Mesenchymal stem cell of Wharton's jelly (primary cell): ENCODE measurements around a stretch of chr6.

DNA sequence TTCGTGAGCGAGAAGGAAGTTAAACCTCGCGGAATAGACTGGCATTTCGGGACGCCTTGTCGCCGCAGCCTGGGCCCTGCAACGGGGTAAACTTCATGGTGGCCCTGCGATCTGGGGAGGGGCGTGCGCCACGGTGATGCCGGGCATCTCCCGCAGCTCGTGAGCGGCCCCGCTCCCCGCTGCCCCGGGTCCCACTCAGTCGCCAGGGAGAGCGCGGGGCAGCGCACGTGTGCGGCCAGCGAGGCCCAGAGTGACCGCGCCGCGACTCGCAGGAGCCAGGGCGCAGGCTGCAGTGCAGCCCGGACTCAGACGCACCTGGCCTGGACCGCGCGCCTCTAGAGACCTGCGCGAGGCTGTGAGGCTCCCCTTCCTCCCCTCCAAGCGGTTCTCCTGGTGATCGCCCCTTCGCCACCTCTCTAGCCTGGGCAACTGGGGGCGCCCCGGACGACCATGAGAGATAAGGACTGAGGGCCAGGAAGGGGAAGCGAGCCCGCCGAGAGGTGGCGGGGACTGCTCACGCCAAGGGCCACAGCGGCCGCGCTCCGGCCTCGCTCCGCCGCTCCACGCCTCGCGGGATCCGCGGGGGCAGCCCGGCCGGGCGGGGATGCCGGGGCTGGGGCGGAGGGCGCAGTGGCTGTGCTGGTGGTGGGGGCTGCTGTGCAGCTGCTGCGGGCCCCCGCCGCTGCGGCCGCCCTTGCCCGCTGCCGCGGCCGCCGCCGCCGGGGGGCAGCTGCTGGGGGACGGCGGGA lies 627 bp downstream of the BMP6 start:
- CAGE, long polyA plus RNA = no peak

- CAGE, long polyA plus RNA = no peak
Measured at GRCh38 chr6:7881220-7882211, 29.1 kb downstream of the TXNDC5 start.

GRCh38 chr6:7888630-7889190 lies 21.9 kb downstream of the TXNDC5 start:
- CAGE, long polyA plus RNA = no peak

- CAGE, long polyA plus RNA = no peak
Measured at GRCh38 chr6:7986005-7986834, 75.6 kb upstream of the TXNDC5 start.

GRCh38 chr6:8644774-8644973 lies 209.3 kb upstream of the SLC35B3 start:
- CAGE, long polyA plus RNA = no peak

GRCh38 chr6:8645104-8645693 lies 209.9 kb upstream of the SLC35B3 start:
- CAGE, long polyA plus RNA = no peak

- CAGE, long polyA plus RNA = no peak
Measured at GRCh38 chr6:8667086-8667513, 231.8 kb upstream of the SLC35B3 start.

GRCh38 chr6:10398486-10398963 lies 16.3 kb downstream of the TFAP2A start:
- CAGE, long polyA plus RNA = no peak

DNA sequence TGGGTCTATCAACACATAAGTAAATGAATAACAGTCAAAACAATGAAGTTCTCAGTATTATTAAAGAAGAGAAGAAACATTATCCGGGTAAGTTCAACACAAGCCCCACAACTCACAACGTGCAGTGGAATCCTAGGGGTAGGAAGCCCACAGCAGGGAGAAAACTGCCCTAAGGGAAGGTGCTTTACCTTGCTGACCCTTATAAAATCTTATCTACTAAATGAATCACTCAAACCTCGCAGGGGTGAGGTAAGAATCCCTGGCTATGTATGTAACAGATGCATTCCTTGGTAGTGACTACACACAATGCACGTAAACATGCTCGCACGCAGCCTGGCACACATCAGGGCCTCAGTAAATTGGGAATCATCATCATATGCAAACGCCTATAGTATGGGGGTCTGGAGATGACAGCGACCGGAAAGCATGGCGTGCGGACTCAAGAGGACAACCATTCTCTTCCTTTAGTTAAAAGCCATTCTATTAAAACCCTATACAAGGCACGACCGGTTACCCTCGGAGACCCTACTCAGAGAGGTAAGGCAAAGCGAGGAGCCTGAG lies 11.3 kb downstream of the TFAP2A start:
- CAGE, long polyA plus RNA = no peak

DNA sequence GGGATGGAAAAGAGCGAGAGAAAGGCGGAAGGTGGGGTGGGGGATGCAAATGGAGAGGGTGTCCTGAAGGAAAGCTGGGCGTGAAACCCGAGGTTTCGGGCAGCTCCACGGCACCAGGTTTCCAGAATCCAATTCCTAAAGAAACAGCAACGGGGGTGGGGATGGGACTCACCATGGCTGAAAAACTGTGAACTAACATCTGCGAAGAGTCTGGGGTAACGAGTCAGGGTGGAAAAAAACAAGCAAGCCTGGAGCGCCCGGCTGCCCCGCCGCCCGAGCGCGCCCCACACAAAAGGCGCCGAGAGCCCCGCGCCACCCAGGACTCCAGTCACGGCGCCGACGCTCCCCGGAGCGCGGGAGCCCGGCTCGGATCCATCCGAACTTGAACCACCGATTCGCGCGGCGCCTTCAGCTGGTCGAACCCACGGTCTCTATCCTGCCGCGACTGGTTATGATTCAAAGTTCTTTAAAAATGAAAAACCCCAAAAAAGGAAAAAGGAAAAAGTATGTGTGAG lies 3.4 kb downstream of the TFAP2A start:
- CAGE, long polyA plus RNA = no peak

DNA sequence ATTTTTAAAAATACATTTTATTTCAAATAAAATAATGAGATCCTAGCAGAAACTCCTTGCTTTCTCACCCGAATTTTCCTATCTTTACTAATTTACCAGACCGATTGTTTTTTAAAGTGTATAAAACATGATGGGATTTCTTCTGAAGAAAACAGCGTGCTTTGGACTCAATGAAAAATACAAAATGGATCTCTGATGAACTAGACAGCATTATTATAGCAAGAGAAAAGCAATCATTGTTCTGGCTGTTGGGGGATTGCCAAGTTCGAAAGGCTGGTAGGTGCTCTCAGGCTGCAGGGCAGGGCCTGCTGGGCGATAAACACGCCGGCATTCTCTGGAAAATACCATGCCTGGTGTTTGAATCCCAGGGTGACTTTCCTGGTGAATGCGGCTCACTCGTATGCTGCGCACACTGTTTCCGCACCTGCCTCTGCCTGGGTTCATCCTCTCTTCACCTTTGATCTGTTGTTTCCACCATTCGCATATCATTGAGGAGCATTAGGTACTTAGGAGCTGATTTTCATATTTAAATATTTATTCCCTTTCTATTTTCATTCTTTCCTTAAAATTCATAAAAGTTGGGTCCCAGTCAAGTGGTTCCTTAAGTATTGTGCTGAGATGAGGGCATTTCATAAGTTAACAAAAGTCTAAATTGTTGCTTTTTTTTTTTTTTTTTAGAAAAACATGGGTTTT lies 37.4 kb downstream of the GCNT2 start:
- CAGE, long polyA plus RNA = no peak

- CAGE, long polyA plus RNA = no peak
Measured at GRCh38 chr6:10587608-10588150, 66.5 kb downstream of the GCNT2 start.

DNA sequence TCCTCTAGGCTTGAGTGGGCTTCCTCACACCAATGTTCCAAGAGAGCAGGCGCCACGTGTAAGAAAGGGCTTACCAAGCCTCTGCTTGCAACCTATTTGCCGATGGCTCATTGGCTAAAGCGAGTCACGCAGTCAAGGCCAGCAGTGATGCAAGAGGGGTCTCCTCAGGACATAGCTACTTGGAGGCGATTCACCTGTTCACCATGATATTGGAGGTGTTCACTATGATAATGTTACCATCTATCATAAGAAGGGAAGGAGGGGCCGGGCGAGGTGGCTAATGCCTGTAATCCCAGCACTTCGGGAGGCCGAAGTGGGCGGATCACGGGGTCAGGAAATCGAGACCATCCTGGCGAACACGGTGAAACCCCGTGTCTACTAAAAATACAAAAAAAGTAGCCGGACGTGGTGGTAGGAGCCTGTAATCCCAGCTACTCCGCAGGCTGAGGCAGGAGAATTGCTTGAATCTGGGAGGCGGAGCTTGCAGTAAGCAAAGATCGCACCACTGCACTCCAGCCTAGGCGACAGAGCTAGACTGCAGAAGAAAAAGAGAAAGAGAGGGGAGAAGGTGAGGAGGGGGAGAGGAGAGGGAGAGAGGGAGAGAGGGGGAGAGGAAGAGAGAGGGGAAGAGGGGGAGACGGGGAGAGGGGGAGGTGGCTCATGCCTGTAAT lies 35.2 kb downstream of the C6orf52 start:
- CAGE, long polyA plus RNA = no peak

GRCh38 chr6:11067486-11067919 lies 23.4 kb upstream of the ELOVL2 start:
- CAGE, long polyA plus RNA = no peak

- CAGE, long polyA plus RNA = no peak
Measured at GRCh38 chr6:11194290-11194873, 38.1 kb downstream of the NEDD9 start.

GRCh38 chr6:11215863-11216260 lies 16.6 kb downstream of the NEDD9 start:
- CAGE, long polyA plus RNA = no peak

DNA sequence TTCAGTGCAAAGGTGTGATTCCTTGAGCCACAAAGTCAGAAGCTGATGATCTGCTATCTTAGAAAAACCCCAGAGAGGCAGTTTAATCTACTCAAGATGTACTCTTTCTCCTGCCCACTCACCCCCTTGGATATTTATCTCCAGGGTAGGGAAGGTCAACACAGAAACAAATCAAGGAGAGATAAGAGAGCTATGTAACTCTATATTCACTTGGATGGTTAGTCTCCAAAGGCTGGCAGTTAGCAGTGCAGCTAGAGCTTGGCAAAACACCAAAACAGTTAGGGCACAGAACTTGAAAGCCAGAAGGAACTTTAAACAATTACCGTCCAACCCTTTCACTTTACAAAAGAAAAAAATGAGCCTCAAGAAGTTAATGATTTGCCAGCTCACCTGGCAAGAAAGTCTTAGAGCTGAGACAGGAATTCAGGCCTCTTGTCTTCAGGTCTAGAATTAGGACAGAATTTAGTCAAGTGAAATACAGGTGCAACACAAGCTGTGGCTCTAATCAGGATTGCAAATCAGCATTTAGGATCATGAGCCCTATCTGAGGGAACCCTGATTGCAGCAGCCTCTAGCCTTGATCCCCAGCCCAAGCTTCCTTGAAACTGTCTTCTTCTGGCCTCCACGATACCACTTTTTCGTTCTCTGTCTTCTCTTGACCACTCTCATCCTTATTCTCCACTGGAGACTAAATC lies 15.0 kb downstream of the NEDD9 start:
- CAGE, long polyA plus RNA = no peak

- CAGE, long polyA plus RNA = no peak
Measured at GRCh38 chr6:11225797-11226998, 6.3 kb downstream of the NEDD9 start.

- CAGE, long polyA plus RNA = no peak
Measured at GRCh38 chr6:11228437-11228835, 4.0 kb downstream of the NEDD9 start.

- CAGE, long polyA plus RNA = no peak
Measured at GRCh38 chr6:11236228-11236813, 3.9 kb upstream of the NEDD9 start.